SJCRH30 (cell line): ENCODE measurements around a stretch of chr2.

DNA sequence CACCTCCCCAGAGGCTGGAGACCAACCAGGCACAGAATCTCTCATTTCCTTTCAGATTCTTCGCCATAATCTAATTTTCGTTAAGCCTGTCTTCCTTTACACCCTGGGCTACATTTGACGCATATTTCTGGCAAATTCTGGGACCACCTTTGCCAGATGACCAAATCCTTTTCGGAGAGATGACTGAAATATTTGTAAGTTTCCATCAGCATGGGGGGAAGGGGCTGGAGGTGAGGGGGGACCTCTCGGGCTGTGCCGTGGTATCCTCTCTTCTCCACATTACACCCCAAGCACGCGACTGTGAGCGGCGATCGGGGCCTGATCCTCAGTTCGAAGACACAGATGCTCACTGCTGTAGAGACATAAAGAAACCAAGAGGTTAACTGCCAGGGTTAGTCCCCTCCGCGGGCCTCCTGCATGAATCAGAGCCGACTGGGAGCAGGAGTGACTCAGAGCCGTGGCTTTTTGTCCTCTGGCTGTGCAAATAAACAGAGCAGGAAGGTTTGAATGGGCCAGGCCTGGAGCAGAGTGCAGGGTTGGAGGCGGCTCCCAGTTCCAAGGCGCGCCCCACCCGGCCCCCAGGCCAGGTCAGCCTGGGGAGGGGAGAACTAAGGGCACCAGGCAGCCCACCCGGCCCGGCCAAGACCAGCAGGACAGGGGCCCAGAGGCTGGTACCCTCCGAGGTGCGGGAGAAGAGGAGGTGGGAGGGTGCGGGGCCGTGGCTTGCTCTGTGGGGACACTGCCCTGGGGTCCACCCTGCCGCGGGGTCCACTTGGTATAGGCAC, 16.3 kb downstream of the TWIST2 start:
- RAMPAGE, long total RNA = no peak

GRCh38 chr2:239047043-239047397, 199.1 kb downstream of the TWIST2 start:
- RAMPAGE, long total RNA = no peak

GRCh38 chr2:239066411-239066809, 218.5 kb downstream of the TWIST2 start:
- RAMPAGE, long total RNA = no peak

DNA sequence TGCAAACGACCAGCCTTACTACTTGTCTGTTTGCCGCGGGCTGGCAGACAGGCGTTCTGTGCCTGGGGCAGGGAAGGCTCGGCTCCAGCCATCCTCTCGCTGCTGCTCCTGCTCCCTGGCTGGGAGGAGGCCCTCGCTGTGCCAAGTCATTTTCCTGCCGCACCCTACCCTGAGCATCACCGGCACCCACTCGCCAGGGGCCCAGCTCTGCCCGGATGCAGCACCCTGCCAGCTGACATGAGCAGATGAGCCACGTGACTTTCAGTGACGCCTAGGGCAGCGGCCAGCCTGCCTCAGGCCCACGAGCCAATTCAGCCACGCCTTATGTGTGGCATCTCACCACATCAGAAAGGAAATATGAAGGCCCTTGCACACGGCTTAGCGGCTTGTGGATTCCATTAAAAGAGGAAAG, 250.4 kb downstream of the TWIST2 start:
- RAMPAGE, long total RNA = no peak

- RAMPAGE, long total RNA = no peak
These were observed 262.6 kb downstream of the TWIST2 start for GRCh38 chr2:239110344-239111105.

DNA sequence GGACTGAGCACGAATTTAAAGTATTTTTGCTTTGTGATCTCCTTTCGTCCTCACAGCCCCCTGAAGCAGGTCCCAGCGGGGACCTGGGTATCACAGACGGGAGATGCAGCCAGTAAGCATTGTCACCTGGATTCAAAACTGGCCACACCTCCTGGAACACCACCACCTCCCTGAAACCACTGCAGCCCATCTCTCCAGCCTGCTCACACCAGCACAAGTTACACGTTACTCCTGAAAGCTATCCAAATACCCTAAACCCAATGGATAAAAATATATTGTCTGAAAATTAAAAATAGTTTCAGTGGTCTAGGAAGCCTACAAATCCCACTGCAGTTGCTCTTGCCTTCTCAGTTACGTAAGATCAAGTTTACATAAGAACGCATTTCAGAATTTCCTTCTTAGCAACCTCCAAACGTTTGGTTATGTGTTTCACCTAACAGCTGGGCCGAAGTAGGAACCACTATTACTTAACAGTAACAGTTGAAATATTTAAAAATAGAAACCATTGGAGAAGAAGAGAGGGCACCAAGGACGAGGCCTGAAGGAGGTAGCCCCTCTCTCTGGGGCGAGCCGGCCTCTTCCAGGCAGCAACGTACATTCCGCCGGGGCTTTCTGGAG, 178.0 kb downstream of the HDAC4 start:
- RAMPAGE, long total RNA = no peak

DNA sequence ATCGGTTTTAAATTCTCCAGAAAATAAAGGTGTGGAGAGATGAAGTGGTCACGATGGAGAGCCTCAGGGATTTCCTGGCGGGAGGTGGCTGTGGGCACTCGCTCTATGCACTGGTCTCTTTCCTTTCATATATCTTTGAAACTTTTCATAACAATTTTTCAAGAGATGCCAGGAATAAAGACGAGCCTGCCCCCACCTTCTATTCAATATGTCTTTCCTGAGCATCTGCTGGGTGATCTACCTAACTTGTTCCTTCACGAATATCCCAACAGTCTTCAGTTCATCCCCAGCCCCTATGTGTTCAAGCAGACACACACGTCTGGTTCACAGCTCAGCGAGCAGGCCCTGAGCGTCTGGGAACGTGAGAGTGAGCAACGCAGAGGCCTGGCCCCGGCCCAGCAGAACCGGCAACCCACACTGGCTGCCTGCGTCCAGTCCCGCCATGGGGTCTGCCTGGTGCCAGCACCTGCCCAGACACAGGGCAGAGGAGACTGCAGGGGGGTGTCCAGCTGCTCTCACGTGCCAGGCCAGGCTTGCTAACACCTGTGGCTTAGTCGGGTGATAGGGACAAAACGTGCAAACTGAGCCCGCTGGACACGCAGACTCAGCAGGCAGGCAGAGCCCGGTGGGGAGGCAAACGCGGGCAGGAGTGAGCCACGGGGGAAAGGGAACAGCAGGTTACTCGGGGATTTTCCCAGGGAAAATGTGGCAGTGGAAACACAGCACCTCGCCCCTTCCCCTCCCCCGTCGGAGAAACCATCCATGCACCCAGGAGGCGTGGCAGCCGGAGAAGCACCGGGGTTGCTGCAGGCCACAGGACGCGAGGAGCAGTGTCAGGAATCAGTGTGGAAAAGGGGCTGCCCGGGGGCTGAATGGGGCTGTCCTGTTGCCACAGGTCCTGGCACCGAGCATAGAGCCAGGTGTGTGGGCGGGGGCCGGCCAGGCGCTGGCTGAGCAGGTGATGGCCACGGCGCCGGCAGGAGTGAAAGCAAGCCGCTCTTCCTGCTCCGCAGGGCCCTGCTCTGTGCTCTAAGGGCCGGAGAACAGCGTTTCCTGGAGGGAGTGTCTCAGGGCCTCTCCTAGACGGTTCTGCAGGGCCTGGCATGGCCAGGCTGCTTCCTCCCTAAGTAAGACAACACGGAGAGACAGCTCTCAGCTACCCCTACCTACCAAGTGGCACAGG, 154.8 kb downstream of the HDAC4 start:
- RAMPAGE, long total RNA = no peak

GRCh38 chr2:239267976-239268669, 132.7 kb downstream of the HDAC4 start:
- RAMPAGE, long total RNA = no peak

DNA sequence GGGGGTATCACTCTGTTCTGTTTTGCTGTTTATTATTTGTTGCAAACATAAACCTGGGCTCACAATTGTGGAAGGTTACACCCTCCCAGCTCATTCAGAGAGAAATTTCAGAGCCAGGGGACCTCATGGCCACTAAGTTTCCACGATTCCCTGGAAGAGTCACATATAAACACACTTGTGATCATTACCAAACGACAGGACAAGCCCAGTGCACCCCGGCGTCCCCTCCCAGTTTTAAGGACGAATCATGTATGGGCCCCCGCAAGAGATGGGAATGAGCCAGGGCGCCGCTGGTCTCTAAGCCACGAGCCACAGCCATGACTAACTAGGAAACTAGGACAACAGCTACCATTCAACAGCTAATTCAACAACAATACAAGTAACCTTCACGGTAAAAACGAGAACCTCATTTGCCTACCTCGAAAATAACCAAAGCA, 126.6 kb downstream of the HDAC4 start:
- RAMPAGE, long total RNA = no peak

- RAMPAGE, long total RNA = no peak
These were observed 125.1 kb downstream of the HDAC4 start for GRCh38 chr2:239275650-239276253.

DNA sequence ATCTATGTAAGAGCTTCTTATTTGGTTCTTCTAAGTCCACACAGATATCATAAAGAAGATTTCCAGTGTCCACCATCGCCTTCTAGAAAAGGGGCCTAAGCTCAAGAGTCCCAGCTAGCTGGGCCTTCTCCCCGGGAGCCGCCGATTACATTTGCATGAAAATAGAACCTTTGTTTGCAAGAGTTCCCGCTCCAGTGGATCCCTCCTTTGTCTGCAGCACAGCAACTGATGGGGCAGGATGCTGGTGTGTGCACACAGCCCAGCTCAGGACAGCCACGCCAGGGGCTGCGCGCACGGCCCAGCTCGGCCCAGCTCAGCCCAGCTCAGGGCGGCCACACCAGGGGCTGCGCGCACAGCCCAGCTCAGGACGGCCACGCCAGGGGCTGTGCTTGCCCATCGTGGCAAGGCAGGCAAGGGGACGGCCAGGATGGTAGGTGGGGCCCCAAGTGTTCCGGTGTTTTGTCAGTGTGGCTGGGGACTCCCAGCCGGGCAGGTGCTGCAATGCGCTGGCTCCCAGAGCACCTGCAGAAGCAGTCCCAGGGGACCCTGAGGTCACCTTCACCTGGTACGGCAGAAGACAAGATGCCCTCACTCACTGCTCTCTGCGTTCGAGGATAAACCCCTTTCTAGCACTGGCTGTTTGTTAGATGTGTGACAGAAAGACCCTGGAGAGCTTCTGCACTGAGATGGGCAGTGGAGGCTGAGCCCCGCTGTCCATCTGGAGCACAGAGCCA, 108.9 kb downstream of the HDAC4 start:
- RAMPAGE, long total RNA = no peak

DNA sequence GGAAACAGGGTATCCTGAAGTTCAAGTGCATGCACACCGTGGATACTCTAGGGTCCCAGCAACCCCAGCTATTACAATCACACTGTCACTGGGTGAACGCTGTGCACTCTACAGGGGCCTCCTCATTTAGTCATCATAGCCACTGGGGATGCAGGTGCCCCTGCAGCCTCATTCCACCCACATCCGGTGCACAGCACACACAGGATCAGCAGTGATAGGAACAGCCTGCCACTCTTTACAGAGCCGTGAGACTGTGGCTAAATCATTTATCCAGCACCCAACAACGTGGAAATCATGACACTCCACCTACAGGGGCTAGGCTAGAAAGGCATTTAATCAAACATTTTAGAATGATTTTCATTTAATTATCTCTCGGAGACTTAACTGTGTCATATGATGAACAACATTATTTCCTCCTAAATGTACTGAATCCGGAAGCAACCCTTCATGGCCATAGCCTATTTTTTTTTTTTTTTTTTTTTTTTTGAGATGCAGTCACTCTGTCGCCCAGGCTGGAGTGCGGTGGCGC, 102.4 kb downstream of the HDAC4 start:
- RAMPAGE, long total RNA = no peak

DNA sequence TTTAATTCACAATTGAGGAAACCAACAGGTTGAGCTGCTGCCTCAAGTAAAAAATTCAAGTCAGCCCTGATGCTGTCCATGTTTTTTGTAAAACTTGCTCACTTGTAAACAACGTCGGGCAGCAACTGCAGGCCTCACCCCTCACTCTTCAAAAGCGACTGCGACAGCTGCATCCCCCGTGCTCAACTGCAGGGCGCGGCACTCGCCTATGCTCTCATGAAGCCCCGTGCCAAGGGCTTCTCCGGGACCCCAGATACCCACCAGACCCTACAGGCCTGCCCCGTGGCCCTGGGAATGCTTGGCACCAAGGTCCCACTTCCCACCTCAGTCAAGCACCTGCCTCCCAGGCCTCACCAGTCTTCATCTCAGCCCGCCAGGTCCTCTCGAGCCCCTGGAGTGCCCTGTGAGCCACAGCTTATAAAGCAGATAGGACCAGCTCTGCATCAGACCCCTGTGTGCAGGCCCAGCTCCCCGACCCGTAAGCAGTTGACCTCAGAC, 97.2 kb downstream of the HDAC4 start:
- RAMPAGE, long total RNA = no peak

DNA sequence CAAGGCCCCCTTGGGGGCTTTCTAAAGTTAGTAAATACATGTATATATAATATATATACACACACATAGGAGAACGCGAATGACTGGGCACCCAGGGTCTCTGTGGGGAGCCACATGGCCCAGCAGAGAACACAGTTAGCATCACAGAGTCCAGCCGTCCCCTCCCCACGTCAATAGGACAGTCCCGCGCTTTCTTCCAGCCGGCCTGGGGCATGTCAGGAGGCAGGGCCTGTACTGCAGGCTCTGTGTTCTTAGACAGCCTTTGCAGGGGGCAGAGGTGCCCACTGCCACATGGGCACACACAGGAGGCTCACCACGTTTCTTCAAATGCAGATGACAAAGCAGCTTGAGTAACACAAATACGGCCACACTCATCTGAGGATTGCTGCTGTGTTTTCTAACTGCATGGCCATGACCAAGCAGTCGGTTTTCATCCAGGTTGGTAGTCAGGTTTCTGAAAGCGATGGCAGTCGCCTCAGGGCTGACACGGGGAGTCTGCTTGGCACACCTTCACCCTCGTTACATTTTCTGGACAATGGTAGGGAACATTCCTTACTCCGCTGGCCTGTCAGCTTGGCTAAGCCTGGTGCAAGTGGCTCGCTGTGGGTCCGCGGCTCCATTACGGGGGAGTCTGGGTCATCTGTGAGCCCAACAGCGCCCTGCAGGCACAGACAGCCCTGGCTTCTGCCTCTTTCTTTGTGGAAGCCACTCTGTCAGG, 95.8 kb downstream of the HDAC4 start:
- RAMPAGE, long total RNA = no peak

DNA sequence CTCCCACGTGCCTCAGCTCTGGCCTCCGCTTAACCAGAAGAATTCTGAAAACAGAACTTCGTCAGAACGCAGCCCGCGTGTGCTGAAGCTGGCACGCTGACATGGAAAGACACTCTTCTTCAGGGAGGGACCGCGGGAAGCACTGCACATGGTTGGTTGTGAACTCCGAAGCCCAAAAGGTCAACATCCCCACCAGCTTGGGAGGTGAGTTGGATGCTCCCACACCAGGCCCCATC, 9.1 kb downstream of the HDAC4 start:
- RAMPAGE, long total RNA = no peak

DNA sequence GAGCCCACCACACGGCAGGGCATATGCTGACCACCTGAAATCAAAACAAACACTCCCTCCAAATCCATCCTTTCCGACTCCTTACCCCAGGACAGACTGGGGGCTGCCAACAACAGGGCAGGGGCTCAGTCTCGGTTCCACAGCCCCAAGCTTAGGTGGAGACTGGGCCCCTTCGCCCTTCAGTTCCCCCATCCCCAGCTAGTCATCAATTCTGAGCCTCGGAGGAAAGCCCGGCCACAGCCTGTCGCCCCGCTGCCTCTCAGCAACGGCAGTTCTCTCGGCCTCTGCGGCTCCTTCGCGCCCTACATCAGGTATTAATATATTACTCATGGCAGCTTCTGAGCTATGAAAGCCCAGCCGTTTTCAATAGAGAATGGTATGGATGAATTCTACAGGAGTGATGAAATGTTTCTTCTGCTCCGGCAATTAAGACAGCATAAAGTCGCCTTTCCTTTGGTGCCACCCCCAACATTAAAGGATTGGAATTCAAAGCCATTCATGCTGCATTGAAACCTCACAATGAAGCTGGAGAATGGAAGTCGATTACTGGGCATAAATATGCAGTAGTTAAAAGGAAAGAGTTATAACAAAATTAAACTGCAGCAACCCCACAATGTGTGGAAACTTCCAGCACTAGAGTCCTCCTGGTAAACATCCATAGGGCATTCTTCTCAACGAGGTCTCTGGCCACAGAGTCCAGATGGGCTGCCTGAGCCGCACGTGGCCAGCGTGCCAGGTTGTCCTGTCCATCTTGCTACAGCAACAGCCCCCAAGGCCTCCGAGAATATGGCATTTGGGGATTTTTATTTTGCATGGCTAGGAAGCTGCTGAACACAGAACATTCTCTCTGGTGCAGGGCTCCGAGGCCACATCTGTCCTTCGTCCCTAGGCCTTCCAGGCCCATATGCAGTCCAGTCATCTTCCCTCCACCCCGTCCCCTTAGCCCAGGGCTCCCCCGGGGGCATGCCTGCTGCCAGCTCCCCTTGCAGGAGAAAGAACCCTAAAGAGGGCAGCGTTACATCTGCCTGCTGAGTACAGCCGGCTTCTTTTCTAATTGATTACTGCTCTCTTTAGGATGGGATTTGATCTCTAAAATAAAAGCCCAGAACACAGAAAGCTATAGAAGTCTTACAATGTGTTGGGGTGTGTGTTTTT, 2.6 kb downstream of the HDAC4 start:
- RAMPAGE, long total RNA = no peak

DNA sequence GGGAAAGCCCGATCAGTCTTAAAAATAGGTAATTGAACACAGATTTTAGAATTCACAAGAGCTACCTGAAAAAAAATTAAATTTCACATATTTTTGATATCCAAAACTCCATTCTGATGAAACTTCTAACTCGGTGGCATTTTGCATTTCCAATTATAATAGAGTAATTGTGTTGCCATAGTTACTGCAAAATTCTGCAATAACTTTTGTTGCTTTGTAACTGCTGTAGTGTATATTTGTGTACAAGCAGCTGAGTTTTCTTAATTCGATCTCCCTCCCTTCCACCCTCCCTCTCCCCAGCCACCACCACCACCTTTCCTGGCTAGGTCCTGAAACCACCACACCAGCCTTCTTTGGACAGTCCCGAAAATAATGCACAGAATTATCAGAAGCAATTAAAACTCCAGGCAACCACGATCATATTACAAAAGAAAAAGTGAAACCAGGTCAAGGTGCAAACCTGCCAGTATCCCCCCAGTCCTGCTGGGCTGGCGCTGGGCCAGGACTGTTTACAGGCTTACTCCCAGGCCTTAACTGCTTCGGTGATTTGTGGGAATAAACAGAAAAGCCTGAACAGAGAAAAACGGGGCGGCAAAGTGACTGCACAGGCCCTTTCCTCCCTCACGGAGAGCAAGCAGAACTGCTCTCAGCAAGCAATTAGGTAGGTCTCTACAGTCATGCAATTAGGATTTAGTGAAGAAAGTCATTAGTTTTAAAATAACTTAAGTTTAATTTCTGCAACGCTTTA, 1.5 kb downstream of the HDAC4 start:
- RAMPAGE, long total RNA = no peak

- RAMPAGE, long total RNA = no peak
These were observed 92.6 kb upstream of the OTOS start for GRCh38 chr2:240232903-240233636.

DNA sequence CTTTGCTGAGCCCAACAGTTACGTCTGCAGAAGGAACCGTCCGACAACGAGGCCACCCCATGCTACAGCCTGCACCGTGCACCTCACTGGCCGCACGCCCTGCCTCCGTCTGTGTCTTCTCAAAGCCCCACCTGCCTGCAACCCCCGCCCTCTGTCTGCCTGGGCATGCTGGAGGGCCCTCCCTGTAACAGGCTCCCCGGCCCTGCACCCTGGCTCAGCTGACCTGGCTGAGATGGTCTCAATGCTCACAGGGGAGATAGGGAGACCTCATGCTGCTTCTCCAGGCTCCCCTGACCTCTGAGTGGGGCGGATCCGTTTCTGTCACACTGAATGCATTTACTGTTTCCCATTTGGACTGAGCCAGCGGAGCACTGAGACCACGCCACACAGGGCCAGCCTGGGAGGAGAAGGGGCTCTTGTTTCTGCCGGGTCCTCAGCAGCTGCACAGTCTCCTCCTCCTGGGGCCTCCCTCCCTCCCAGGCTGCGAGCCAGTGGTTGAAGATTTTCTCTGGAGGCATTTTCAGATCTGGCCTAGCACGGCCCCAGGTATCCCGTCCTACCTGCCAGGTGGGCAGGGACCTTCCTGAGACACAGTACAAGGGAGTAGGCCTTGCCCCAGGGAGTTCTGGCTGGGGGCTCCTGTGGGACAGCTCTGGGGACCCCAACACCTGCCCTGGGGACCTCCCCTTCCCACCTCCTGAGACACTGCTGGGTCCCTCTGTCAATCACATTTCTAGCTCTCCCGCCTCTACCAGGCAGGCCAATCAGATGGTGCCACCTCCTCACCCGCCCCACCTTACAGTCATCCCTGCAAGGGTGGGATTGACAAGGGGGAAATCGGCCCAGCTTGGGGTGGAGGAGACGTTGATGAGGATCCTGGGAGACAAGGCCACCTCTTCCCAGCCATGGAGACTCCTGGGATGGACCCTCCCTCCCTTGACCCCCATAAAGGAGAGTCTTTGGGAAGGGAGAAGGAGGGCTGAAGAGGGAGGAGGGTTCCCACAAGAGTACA, 109.4 kb upstream of the OTOS start:
- RAMPAGE, long total RNA = no peak

- RAMPAGE, long total RNA = no peak
These were observed 119.3 kb upstream of the OTOS start for GRCh38 chr2:240259530-240260301.